Measurements from ENCODE around the gene NOC3L.

- PRO-cap, result no peak
- RRBS, 2 experiments, result no CpG with 5 or more reads among the region's 1 CpG
Observed at GRCh38 chr10:92849715-92849978, 1.3 kb downstream of the EXOC6 start.

GRCh38 chr10:92927864-92928683 lies 79.8 kb downstream of the EXOC6 start:
- PRO-cap, result no peak
- RRBS, 2 experiments, result no CpG with 5 or more reads among the region's 5 CpGs

GRCh38 chr10:93071599-93072766 lies 1.7 kb upstream of the CYP26A1 start:
- PRO-cap, result no peak
- RRBS, 2 experiments, result 3 to 5% methylated on average over 30 of the region's 70 CpGs

GRCh38 chr10:93281119-93281596 lies 201.0 kb downstream of the MYOF start:
- PRO-cap, result no peak
- RRBS, 2 experiments, result no CpG with 5 or more reads among the region's 4 CpGs

DNA sequence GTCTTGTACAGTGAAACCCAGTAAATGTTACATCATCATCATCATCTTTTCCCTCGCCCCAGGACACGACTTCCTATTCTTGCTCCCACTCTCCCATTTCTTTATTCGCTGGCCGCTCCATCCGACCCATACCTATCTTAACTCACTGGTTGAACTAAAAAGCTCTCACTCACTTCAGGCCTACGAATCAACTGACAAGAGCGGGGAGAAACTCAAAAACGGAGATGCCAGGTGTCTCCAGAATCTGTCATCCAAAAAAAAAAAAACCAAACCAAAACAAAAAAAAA lies 448 bp downstream of the FRA10AC1 start:
- PRO-cap, result unidirectional peak, minus-strand start at position 156 of the sequence
- RRBS, 2 experiments, result no CpG with 5 or more reads among the region's 8 CpGs

- PRO-cap, result no peak
- RRBS, 2 experiments, result no CpG with 5 or more reads among the region's 3 CpGs
Observed at GRCh38 chr10:93897134-93897760, 3.5 kb downstream of the SLC35G1 start.

- PRO-cap, result no peak
- RRBS, 2 experiments, result no CpG with 5 or more reads among the region's 13 CpGs
Observed at GRCh38 chr10:93916803-93917413, 23.1 kb downstream of the SLC35G1 start.

GRCh38 chr10:93995690-93995990 lies 1.9 kb downstream of the PLCE1 start:
- PRO-cap, result no peak
- RRBS, 2 experiments, result no CpG with 5 or more reads among the region's 1 CpG

GRCh38 chr10:94088631-94089384 lies 95.1 kb downstream of the PLCE1 start:
- PRO-cap, result no peak
- RRBS, 2 experiments, result no CpG with 5 or more reads among the region's 8 CpGs

- PRO-cap, result no peak
Observed at GRCh38 chr10:94213385-94213594, 149.4 kb downstream of the NOC3L start.

DNA sequence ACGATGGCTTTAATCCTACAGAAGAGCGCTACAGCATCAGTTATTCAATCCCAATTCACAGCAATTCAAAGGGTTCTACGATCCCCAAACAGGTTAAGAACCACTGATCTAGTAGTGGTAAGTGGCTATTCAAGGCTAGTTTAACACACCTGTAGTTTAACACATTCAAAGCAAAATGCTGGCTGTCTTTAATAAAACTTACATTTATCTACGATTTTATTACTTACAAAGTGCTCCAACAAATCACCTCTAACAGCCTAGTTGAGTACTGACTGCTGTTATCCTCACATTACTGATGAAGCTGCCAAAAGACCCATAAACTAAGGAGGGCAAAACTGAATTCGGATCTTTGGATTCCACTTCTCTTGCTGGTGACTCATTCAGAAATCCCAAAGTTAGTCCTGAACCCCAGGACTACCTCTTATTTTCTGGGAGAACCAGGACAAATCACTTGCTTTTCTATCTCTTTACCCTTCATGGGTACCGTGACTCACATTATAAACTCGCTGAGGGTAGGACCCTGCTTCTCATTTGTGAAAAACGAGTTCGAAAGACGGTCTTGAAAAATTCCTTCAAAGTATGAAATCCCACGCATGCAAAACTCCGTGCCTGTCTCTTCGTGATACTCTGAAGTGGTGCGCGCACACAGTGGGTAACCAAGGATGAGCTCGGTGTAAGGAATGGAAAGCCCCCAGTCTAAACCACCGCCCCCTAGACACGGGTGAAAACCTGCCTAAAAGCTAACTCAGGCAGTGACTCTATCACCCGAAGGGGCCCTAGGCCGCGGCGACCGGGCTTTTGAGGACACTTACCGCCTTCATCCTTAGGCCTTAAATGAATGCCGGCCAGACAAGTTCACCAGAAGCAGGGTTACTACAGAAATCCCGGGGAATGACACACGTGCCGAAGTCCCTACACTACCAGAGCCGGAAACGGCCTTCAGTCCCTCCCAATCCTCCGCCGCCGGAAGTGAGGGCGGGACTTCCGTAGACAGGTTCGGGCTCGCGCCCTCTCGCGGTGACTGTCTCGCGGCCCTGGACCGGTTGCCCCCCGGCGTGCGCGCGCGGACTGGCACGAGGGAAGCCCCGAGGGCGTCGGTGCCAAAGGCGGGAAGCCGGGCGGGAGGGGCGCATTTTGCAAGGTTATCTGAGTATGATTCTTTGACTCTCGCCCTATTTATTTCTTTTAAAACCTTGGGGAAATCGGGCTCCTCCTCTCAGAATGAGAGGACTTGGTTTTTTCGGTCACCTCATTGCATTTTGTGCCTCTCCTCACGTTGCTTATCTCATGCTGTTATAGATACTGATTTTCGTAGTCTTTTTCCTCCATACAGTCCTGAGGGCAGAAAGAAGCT lies at the start of gene NOC3L:
TSS of gene NOC3L (minus strand) at position 922 of the 1,354 bp plus-strand sequence.
- PRO-cap, result bidirectional peak, plus-strand start at position 642 of the sequence, minus-strand start at position 629 of the sequence
- RRBS, 2 experiments, result 1 to 3% methylated on average over 28 of the region's 62 CpGs

- PRO-cap, result no peak
- RRBS, 2 experiments, result no CpG with 5 or more reads among the region's 5 CpGs
Observed at GRCh38 chr10:94682501-94683235, 861 bp upstream of the CYP2C18 start.

- PRO-cap, result no peak
- RRBS, 2 experiments, result no CpG with 5 or more reads among the region's 2 CpGs
Observed at GRCh38 chr10:94902365-94903116, 35.9 kb upstream of the CYP2C9 start.

- PRO-cap, result no peak
- RRBS, 2 experiments, result no CpG with 5 or more reads among the region's 2 CpGs
Observed at GRCh38 chr10:94936872-94937307, 1.6 kb upstream of the CYP2C9 start.

DNA sequence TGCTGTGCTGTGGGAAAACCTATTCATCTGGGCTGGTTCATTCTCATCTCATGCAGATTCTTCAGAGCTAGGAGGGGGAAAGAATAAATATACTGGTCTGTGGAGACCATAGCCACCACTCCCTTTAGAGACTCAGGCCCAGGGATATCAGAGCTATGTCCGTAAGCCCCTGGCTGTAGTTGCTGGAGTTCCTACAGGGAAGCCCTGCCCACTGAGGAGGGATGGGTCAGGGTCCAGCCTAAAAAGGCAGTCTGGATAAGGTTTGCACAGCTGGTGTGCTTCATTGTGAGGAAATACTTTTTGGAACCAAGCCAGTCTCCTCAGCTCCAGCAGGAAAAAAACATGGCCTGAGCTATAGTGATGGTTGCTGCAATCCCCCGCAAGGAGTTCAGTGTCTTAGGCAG lies 52.5 kb upstream of the CYP2C8 start:
- PRO-cap, result no peak
- RRBS, 2 experiments, result no CpG with 5 or more reads among the region's 2 CpGs

DNA sequence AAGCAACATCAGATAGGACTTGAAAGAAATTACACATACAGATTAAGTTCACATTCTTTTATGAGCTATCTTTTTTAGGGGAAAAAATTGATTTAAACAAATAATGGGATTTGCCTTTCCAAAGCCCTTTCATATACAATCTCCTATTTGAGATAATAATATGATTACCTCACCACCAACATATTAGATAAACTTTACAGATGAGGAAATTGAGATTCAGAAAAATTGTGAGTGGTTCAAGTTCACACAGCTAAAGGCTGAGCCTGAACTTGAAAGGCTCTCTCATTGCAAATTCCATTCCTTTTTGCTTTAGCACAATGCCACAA lies 14.9 kb downstream of the PDLIM1 start:
- PRO-cap, result no peak

DNA sequence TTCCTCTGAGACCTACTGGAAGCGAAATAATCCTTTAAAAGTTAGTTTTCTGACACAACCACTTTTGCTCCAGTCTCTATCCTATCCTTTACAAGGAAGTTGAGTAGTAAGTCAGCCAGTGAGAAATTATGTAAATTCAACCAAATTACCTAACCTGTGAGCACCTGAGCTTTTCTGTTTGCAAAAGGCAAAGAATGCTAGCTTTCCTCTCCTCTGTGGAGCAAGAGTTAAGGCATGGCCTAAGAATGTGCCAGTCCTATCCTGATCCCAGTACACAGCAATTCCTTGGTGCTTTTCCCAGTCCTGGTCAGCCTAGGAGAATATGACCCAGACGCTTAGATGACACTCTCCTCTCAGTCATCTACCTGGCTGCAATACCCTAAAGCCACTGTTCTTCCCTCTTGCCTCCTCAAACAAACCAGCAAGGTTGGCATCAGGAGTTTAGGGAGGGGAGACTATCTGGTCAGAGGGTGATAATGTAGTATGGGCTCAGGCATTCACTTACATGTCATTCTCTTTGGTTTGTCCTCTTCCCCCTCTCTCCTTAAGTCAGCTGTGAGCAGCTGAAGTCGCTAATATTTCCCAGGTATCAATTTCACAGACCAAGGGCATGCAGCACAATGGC lies 4.1 kb downstream of the PDLIM1 start:
- PRO-cap, result no peak
- RRBS, 2 experiments, result no CpG with 5 or more reads among the region's 3 CpGs

- PRO-cap, result no peak
- RRBS, 2 experiments, result no CpG with 5 or more reads among the region's 9 CpGs
Observed at GRCh38 chr10:95328577-95329444, 38.0 kb upstream of the PDLIM1 start.

GRCh38 chr10:95329543-95330318 lies 38.9 kb upstream of the PDLIM1 start:
- PRO-cap, result no peak
- RRBS, 2 experiments, result no CpG with 5 or more reads among the region's 4 CpGs

DNA sequence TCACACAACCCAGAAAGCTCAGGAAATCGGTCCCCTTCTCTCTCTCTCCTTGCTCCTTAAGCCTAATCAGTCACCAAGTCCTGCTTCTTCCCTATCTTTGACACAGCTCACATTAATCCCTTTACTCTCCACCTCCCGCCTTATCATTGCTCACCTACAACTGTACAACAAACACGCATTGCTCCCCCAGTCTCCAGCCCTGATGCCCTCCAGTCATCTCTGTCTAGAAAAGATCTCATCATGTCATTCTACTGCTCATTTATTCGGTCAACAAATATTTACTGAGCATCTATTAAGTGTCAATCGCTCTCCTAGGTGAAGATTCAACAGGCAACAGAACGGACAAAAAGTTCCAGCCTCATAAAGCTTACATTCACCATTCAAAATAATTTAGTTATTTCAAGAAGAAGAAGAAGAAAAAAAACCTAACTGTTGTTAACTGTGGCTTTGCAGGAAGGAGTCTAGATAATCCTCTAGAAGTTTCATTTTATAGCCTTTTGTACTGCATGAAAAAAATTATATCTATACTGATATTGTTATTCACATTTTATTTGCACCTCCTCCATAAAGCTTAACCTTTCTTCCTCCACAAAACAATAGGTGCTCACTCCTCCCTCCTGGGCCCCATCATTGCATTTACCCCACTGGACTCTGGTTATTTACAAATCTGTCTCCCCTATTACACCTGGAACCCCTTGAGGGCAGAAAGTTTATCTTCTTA lies 71.9 kb upstream of the PDLIM1 start:
- PRO-cap, result no peak
- RRBS, 2 experiments, result no CpG with 5 or more reads among the region's 6 CpGs